Tibial nerve (tissue), 3 donors: ENCODE measurements around the gene GRHL3.

- PRO-cap: no peak
- RAMPAGE, long total RNA, 3 experiments: no peak in any of the 3 experiments
Observed at GRCh38 chr1:22796129-22797059, 85.8 kb downstream of the EPHB2 start.

GRCh38 chr1:22913297-22914058, 59.2 kb downstream of the LACTBL1 start:
- PRO-cap: no peak
- RAMPAGE, long total RNA, 3 experiments: start-site peak on the plus strand in 1 of 3 experiments, at chr1:22913466-22913666 at its widest, 5 to 7 reads per replicate

DNA sequence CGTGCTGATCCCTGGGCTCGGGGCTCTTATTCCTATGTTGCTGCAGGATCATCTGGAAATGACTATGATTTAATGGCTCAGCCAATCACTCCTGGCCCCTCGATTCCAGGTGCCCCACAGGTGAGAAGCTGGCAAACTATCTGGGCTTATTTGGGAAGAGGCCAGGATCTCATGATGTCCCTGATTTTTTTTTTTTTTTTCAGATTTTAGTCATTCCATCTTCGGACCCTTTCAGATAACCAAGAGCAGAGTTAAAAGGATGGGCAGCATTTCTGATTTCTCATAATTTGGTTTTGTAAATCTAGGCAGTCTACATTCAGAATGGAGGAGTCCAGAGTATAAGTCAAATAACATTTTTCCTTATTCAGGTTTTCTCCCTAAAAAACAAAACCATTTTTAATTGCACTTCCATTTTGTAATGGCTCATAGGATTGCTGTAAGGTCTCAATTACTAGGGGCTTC, 63.0 kb downstream of the KDM1A start:
- PRO-cap: no peak
- RAMPAGE, long total RNA, 3 experiments: no peak in any of the 3 experiments

DNA sequence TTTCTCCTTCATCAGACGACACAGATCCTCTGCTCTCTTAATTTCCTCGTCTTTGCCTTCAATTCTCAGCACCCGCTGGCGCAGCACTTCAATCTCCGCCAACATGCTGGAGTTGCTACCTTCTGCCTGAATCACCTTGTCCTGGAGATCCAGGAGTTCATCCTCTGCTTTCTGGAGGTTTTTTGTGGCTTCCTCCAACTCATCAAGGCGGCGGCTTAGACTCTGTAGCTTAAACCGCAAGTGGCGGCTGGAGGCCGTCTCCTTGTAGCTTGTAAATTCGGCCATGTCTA, 74.7 kb downstream of the KDM1A start:
- PRO-cap: no peak
- RAMPAGE, long total RNA, 3 experiments: no peak in any of the 3 experiments

DNA sequence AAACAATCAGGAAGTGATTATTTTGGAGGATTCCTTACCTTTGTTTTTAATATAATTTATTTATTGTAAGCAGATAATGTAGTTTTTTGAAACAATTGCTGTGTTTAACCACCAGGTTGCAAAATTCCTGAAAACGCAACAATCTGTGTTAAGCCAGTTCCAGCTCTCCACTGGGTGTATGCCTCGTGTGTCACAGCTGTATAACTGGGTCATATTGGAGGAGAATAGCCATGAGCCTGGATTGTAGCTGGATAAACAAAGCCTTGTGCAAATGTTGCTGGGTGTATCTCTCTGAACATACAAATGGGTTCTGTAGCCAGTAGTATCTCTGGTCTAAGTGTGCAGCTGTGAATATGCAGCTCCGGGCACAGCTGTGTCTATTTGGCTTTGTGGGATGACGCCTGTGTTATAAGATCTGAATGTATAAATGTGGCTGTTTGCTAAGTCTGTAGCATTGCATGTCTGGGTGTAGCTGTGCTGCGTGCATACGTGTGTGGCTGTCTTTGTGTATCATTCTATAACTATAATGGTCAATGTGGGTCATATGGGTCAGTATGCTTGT, 2.8 kb downstream of the TCEA3 start:
- PRO-cap: no peak
- RAMPAGE, long total RNA, 3 experiments: no peak in any of the 3 experiments

- PRO-cap: no peak
- RAMPAGE, long total RNA, 3 experiments: no peak in any of the 3 experiments
Observed at GRCh38 chr1:23559731-23559938, 334 bp upstream of the ID3 start.

DNA sequence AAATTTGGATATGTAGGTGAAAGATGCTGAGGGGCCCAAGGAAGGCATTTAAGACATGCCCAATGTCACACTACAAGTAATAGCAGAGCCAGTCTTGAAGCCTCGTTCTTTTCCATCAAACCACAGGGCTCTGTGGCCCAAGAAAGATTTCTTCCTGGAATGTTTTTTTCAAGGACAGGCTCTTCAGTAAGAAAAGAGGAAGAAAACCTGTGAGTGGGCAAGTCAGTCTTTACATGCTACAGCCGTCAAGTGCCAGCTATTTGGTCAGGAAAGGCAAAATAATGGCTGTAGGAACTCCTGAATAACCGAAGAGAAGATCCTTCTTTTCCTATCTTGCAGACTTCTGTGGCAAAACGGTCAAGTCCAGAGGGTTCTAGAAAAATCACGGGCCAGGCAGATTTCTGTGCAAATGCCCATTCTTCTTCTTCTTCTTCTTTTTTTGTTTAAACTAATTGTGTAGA, 1.8 kb upstream of the ID3 start:
- PRO-cap: no peak
- RAMPAGE, long total RNA, 3 experiments: no peak in any of the 3 experiments

- PRO-cap: no peak
- RAMPAGE, long total RNA, 3 experiments: no peak in any of the 3 experiments
Observed at GRCh38 chr1:23590352-23590866, 31.1 kb upstream of the ID3 start.

DNA sequence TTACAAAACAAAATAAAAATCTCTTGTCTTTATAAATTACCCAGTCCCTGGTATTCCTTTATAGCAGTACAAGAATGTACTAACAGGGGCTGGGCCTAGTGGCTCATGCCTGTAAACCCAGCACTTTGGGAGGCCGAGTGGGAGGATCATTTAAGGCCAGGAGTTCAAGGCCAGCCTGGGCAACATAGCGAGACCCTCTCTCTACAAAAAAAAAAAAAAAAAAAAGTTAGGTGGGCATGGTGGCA, 36.5 kb upstream of the ID3 start:
- PRO-cap: no peak
- RAMPAGE, long total RNA, 3 experiments: no peak in any of the 3 experiments

- PRO-cap: no peak
- RAMPAGE, long total RNA, 3 experiments: no peak in any of the 3 experiments
Observed at GRCh38 chr1:23597524-23598338, 38.4 kb upstream of the ID3 start.

DNA sequence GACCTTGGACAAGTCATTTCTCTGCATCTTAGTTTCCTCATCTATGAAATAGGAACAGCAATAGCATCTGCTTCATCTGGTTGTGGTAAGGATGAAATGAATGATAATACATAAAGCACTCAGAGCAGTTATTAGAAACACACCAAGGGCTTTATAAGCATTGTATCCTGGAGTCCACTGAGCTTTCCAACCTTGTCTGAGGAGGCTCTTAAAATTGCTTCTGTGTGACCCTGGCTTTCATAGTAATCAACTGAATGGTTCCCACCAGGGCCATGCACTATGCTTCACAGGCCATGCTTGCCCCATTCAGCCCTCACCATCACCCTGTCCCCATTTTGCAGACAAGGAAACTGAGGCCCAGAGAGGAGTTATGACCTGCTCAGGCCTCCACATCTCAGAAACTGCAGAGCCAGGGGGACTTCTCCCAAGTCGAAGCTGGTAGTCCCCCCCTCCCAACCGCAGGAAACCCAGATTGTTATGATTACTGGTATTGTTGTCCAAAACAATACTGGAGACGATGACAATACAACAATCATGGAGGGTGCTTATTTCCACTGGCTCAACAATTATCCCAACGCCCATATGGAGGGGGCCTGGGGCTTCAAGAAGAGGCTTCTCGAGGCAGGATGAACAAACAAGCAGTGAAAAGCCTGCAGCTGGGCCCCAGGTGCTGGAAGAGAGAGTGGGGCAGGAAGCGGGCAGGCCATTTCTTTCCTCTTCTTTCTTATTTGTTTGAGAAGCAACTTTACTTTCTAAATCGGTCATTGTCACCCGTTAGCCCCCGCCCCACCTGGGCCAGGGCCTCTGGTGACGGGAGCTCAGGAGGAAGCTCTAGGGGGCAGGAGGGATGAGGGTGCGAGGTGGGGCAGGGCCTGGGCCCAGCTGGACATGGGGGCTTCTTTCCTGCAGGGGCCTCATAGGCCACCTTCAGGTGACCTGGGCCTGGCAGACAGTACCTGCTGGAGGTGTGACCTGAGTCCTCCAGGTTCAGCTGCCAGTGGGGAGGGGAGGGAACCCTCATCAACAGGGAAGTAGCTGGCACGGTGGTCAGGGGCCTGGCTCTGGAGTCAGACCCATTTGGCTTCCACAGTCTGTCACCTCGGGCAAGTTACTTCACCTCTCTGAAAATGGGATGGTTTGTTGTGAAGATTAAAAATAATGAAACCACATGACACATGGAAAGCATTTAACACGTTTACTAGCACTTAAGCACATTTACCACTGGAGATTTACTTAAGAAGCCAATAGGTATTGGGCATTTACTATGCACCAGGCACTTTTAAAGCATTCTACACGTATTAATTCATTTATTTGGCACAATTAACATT, 53.7 kb upstream of the ID3 start:
- PRO-cap: no peak
- RAMPAGE, long total RNA, 3 experiments: no peak in any of the 3 experiments

DNA sequence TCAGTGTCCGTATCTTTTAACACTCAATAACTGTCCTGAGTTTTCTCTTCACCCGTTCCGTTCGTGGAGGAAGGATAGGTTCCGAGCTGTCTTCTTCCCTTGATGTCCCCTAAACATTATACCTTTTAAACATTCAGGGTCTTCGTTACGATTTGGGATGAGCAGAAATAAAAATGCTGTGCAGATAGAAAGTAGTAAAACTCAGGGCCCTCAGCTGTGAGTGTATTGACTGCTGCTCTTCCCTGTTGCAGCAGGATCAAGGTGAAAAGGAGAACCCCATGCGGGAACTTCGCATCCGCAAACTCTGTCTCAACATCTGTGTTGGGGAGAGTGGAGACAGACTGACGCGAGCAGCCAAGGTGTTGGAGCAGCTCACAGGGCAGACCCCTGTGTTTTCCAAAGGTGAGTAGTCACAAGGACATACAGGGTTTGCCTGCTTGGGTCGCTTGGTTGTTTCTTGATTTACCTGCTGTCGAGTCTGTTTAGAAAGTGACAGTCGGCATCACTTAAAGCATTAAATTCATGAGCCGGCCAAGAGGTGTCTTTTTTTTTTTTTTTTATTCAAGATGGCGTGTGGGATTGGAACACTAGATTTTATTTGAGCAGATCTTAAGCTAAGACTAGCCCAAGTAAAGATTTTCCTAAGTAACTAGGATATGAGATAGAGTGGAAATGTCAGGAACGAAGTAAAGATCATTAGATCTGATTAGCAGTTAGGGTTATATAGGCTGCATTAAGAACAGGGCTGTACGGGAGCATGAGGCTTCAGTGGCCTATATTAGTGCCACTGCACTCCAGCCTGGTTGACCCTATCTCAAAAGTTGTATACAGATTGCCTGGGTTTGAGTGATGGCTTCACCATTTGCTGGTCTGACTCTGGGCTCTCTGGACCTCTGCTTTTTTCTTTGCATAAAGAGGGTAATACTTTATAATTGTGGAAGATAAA, 1.0 kb downstream of the RPL11 start:
- PRO-cap: no peak
- RAMPAGE, long total RNA, 3 experiments: no peak in any of the 3 experiments

- PRO-cap: no peak
- RAMPAGE, long total RNA, 3 experiments: no peak in any of the 3 experiments
Observed at GRCh38 chr1:23695558-23696747, 4.3 kb downstream of the RPL11 start.

DNA sequence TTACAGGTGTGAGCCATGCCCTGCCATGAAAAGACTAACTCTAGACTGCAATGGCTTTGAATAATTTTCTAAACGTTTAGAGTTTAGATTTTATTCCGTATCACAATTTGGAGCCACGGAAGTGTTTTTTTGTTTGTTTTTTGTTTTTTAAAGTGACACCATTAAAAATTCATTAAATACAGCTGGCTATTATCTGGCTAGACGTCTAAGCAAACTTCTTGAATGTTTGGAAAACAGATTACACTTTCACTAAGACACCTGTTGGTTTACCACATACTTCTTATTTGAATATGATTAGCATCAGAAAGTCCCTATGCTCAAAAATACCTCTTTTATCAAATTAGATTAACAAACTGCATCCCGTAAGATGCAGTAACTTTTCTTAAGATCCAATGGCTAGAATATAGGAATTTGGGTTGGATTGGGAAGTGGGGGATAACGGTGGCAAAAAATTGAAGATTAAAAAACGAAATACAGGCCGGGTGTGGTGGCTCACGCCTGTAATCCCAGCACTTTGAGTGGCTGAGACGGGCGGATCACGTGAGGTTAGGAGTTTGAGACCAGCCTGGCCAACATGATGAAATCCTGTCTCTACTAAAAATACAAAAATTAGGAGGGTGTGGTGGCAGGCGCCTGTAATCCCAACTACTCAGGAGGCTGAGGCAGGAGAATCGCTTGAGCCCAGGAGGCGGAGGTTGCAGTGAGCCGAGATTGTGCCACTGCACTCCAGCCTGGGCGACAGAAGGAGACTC, 1.5 kb upstream of the PNRC2 start:
- PRO-cap: no peak
- RAMPAGE, long total RNA, 3 experiments: no peak in any of the 3 experiments

- PRO-cap: no peak
- RAMPAGE, long total RNA, 3 experiments: no peak in any of the 3 experiments
Observed at GRCh38 chr1:24067975-24068513, 43.9 kb downstream of the MYOM3 start.

DNA sequence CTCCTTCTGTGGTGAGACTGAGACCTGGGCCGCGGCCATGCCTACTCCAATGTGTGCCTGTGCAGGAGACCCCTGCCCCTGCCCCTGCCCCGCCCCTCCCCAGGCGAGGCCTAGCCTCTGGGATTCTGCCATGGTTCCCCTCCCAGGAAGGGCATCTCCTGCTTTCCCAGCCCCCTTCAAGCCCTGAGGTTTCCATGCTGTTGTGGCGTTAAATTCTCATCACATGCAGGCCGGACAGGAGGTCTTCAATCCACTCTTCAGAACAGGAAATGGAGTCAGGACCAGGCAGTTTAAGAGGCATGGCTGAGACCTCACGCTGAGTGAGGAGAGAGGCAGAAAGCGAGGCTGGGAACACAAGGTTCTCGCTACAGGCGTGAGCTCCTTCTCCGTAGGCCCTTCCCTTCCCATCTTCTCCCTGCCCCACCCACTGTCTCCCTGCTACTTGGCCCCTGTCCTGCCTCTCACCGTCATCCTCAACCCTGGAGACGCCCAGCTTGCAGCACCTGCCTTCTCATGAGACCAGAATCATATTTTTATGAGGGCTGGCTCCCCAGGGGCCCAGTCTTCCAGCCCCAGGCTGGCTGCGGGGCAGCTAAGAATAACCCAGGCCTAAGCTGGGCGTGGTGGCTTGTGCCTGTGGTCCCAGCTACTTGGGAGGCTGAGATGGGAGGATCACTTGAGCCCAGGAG, 6.8 kb downstream of the MYOM3 start:
- PRO-cap: no peak
- RAMPAGE, long total RNA, 3 experiments: no peak in any of the 3 experiments

DNA sequence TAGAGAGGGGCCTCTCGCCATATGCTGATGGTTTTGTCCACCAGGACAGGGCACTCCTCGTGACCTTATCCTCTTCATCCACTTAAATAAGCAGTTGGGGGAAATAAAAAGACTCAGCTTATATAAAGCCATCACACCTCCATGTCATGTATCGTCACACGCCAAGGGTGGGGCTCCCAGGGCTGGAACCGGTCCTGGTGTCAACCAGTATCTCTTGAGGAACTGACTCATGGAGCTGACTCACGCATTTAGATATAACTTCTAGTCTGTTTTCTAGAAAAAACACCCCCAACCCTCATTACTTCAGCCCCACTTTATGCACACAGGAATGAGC, 6.8 kb upstream of the IL22RA1 start:
- PRO-cap: no peak
- RAMPAGE, long total RNA, 3 experiments: no peak in any of the 3 experiments

GRCh38 chr1:24183964-24184667, 3.0 kb downstream of the IFNLR1 start:
- PRO-cap: no peak
- RAMPAGE, long total RNA, 3 experiments: no peak in any of the 3 experiments

DNA sequence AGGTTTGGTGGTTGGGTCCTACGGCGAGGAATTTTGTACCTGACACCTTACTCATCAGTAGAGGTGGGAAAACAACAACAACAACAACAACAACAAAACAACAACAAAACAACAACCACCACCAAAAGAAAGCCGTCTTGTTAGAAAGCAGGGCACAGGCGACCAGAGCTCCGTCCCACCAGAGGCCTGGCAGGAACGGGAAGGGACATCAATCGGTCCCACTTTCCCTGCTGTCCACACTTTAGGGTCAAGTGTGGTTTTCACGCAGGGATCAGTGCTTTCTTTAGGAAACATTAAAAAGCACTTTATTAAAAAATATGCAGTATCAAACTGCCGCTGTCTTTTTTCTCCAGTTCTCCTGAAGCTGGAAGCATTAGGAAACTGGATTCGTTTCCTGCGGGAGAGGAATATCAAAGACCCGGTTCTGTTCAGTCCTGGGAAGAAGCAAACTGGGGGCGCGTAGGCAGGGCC, 459 bp downstream of the IFNLR1 start:
- PRO-cap: no peak
- RAMPAGE, long total RNA, 3 experiments: no peak in any of the 3 experiments

DNA sequence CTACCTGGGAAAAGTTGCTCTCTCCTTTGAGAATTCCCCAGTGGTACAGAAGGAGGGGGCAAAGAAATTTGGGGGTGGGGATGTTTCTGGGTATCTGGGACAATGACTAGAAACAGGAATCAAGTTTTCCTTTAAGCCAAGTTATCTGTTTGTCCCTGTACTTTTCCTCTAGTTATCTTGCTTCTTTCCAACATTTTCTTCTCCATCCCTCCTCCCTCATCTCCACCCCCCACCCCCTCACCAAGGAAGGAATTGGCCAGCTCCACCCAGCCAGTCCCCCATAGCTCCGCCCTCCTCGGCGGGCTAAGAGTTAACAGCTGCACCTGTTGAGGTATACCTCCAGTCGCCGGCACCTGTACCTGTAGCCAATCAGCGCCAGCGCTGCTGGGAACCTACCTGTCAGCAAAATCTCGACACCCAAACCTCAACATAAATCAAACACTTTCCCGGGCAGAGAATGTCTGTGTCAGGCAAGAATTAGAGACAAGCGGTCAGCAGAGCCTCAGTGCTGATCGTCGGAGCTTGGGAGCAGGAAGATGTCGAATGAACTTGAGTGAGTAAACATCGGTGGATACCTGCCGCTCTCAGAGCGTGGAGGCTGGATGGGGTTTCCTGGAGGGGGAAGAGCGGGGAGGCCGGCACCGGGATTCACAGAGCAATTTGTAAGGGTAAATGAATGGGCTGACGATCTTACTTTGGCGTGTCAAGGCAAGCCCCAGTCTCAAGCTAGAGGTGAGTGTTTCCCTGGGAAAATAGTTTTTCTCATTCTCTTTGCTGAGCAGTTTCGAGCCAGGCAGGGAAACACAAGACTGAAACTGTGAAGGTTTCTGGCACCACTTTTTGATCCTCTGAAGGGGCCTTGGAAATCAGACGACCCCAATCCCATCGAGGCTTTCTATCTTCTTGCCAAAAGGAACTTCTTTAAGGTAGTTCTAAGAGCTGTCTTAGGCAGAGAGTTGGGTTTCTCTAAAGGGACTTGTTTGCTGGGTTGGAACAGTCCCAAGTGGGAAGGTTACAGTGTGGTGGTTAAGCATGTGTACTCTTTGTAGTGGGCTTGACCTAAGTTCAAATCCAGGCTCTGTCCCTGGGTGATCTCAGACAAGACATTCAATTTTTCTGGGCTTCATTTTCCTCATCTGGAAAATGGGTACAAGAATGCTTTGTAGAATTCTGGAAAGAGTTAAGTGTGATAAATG, at the start of gene GRHL3:
TSS of gene GRHL3 (plus strand) at position 342 of the 1,196 bp plus-strand sequence.
- PRO-cap: no peak
- RAMPAGE, long total RNA, 3 experiments: no peak in any of the 3 experiments